ReNcell CX (cell line): ENCODE measurements around the genes CHAT and DKK1.

DNA sequence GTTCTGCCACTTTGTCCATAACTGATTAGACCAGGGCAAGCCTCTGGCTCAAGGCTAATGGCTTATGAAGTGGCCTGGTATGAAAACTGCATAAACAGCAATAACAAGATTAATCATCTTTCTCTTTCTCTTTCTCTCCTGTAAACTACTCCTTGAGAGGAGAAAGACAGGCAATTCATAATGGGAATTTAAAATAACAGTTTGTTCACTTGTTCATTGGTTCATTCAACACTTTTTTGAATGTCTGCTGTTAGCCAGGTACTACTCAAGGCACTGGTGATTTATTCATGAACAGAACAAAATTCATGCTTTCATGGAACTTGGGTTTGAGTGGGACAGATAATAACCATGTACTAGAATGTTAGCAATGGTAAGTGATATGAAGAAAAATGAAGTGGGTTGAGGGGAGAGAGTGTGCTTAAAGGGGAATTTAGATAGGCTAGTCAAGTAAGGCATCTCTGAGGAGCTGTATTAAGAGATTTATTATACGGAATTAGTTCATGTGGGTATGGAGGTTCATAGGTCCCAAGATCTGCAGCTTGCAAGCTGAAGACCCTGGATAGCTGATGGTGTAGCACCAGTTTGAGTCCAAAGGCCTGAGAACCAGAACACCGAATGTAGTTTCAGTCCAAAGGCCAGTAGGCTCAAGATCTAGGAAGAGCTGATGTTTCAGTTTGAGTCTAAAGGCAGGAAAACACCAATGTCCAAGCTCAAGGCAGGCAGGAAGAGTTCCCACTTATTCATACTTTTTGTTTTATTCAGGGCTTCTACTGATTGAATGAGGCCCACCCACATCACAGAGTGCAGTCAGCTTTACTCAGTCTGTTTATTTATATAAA is 83.2 kb downstream of the MAPK8 start:
- PRO-cap: no peak

- PRO-cap: no peak
These were observed 2.1 kb upstream of the ARHGAP22 start for GRCh38 chr10:48606712-48607600.

GRCh38 chr10:48623830-48624265 is 19.0 kb upstream of the ARHGAP22 start:
- PRO-cap: no peak

GRCh38 chr10:49172642-49173806 is 15.2 kb downstream of the TMEM273 start:
- PRO-cap: no peak

GRCh38 chr10:49186338-49187758 is 1.3 kb downstream of the TMEM273 start:
- PRO-cap: no peak

DNA sequence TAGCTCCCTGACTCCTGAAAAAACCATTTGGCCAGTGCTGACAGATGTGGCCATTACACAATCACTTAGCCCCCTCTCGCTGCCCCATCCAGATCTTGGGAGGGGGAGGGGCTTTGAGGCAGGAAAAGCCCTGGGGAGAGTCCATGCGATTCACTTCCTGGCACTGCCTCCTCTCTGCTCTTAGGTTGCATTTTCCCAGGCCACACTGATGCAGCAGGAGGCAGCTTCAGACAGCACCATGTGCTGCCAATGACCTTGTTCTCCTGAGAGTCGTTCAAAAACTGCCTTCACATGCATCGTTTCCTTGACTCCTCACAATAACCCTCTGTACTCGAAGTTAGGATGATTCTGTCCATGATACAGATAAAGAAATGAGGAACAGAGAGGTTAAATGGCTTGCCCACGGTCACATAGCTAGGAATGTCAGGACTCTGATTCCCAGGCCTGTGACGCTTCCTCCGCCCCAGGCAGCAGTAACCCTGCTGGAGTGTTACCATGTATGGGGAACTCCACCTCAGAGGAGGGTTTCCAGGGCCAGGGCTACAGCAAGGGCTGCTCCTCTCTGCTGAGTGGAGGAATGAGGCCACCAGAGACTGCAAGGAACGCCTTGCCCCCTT is 35.9 kb downstream of the DRGX start:
- PRO-cap: no peak

- PRO-cap: no peak
These were observed 68.7 kb downstream of the ERCC6 start for GRCh38 chr10:49470154-49470747.

DNA sequence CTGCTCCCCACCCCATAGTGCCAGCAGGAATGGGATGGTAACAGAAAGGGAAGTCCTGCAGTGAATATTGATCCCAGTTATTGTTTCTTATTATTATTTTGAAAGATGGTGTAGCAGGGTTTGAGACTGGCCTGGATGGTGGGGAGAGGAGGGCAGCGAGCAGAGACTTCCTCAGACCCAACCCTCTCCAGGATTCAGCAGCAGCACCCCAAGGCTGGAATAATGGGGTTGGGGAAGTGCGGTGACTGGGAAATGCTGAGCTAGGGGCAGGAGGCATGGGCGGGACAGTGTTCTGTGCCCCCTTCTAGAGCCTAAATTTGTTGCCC is at the start of gene CHAT:
CHAT (plus strand) TSS at position 251 of the 326 bp plus-strand sequence.
- PRO-cap: no peak

- PRO-cap: no peak
These were observed 2.3 kb downstream of the OGDHL start for GRCh38 chr10:49759832-49760170.

DNA sequence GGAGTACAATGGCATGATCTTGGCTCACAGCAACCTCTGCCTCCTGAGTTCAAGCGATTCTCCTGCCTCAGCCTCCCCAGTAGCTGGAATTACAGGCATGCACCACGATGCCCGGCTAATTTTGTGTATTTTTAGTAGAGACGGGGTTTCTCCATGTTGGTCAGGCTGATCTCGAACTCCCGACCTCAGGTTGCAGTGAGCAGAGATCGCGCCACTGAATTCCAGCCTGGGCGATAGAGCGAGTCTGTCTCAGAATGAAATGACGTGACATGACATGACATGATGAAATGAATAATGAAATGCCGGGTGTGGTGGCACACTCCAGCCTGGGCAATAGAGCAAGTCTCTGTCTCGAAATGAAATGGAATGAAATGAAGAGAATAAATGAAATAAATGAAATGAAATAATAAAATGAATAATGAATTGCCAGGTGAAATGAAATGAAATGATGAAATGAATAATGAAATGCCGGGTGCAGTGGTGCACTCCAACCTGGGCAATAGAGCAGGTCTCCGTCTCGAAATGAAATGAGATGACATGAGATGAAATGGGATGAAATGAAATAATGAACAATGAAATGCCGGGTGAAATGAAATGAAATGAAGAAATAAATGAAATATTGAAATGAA is 21.2 kb downstream of the TIMM23B start:
- PRO-cap: no peak

GRCh38 chr10:50565524-50566441 is 58.0 kb downstream of the SGMS1 start:
- PRO-cap: no peak

DNA sequence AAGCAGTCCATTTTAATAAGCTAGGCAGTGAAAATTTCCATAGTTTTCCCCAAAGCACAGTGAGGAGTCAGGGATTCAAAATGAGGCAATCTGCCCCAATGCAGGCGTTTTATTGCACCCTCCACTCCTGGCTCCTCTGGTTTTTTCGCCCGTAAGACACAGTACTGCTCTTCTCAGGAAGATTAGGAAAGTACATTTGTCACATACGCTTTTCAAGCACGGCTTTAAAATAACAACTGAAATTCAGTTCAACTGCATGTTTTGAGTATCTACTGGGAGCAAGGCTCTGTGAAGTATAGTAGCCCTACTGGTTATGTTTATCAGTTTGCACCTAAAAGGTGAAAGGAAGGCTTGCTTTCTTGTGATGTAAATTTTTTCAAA is 1.9 kb upstream of the SGMS1 start:
- PRO-cap: no peak

GRCh38 chr10:50648658-50649180 is 25.0 kb upstream of the SGMS1 start:
- PRO-cap: no peak

GRCh38 chr10:50832227-50832671 is 53.2 kb downstream of the A1CF start:
- PRO-cap: no peak

GRCh38 chr10:51267838-51268575 is 193.7 kb downstream of the PRKG1 start:
- PRO-cap: no peak

DNA sequence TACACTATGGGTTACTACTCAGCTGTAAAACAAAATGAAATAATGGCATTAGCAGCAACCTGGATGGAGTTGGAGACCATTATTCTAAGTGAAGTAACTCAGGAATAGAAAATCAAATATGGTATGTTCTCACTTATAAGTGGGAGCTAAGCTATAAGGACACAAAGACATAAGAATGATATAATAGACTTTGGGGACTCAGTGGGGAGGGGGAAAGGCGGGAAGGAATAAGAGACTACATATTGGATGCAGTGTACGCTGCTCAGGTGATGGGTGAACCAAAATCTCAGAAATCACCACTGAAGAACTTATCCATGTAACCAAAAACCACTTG is 242.2 kb downstream of the CSTF2T start:
- PRO-cap: no peak

- PRO-cap: no peak
These were observed 221.8 kb downstream of the CSTF2T start for GRCh38 chr10:51477463-51478221.

DNA sequence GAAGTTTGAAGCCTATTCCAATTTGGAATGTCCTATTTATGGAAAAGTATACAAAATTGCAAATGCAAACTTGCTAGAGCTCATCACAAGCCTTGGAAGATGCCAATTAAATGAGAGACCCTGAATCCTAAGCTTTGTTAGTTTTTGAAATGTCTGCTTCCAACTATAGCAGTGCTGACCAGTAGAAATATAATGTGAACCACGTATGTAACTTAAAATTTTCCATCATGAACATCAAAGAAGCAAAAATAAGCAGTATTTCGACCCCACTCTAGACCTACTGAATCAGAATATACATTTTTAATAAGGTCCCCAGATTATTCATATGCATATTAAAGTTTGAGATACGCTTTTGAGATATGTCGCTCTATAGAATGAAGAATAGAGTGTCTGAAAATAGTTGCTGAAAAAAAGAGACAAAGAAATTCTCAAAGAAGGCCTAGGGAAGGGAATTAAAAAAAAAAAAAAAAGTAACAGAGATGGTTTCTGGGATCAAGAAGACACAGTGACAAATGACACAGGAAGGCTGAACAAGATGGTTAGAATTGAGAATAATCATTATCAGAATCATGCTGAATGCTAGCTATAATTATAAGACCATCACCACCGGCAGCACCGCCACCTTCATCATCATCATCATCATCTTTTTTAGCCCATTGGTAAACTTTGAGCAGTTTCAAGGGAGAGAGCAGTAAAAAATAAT is 39.6 kb downstream of the CSTF2T start:
- PRO-cap: no peak

DNA sequence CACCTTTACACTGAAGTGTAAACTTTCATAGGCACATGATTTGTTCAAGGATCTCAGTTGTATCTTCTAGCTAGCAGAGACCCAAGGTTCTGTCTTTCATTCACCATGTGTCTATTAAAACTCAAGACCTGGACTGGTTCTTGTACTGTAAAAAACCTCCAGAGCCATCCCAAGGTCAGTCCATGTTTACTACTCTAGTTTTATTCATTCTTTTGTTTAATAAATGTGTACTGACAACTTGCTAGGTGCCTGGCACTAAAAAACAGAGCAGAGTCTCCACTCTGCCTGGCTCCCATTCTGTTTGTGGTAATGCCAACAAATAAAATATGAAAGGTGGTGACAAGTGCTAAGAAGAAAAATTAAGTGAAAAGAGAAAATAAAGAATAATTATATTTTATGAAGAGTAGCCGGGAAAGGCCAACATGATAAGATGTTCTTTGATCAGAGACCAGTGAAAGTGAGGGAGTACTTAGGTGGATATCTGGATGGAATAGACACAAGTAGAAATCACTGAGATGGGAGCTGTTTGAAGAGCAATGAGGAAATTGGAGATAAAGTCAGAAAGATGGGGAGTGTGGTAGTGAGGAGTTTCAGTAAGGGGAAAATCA is 26.4 kb downstream of the CSTF2T start:
- PRO-cap: no peak

DNA sequence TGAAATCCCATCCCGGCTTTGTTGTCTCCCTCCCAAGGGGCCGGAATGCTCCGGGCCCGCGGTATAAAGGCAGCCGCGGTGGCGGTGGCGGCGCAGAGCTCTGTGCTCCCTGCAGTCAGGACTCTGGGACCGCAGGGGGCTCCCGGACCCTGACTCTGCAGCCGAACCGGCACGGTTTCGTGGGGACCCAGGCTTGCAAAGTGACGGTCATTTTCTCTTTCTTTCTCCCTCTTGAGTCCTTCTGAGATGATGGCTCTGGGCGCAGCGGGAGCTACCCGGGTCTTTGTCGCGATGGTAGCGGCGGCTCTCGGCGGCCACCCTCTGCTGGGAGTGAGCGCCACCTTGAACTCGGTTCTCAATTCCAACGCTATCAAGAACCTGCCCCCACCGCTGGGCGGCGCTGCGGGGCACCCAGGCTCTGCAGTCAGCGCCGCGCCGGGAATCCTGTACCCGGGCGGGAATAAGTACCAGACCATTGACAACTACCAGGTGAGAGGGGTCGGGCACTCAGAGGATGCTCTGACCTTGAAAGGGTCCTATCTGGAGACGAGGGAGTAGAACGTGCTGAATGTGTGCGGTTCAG is at the start of gene DKK1:
DKK1 (plus strand) TSS at position 93 of the 583 bp plus-strand sequence.
- PRO-cap: bidirectional peak, plus-strand start at position 101 of the sequence, minus-strand start outside the sequence